ENCODE measurements around a stretch of chr3.

GRCh38 chr3:191252479-191252707 is 53.4 kb downstream of the OSTN start:
- PRO-cap = no peak

DNA sequence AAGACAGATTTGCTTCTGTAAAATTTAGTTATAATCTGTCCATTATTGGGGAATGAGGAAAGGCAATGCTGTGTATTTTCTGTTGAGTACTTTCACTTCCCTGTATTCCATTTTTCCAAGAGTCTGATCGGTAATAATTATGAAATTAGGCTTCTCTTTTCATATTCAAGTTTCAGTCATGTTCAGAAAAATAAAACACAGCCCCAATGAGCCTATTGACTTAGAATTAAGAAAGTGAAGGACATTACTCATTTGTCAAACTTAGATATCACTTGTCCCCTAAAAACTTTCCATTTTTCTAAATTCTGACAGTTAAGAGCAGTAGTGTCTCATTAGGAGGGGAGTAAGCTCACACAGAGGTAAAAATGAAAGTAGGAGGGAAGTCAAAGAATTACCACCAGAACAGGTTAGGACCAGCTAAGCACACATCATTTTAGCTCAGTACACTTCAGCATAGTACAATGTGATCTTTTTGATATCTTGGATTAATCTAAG is 64.2 kb downstream of the OSTN start:
- PRO-cap = no peak

DNA sequence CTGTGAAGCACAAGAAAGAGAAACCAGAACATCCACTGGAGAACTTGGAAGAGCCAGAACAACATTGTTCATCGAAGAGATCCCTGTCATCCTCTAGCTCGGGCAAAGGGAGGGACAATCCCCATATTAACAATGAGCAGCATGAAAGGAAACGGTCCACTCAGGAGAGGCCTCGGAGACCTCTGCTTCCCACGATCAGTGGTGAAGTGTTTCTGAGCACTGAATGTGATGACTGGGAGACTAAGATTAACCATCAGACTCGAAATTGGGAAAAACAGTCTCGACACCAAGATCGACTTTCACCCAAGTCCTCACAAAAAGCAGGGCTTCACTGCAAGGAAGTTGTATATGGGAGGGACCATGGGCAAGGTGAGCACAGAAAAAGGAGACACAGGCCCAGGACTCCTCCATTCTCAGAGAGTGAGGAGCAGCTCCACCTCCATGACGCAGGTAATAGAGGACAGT is 44.8 kb upstream of the UTS2B start:
- PRO-cap = no peak

- PRO-cap = no peak
Measured at GRCh38 chr3:191431454-191431896, 29.5 kb upstream of the PYDC2 start.

DNA sequence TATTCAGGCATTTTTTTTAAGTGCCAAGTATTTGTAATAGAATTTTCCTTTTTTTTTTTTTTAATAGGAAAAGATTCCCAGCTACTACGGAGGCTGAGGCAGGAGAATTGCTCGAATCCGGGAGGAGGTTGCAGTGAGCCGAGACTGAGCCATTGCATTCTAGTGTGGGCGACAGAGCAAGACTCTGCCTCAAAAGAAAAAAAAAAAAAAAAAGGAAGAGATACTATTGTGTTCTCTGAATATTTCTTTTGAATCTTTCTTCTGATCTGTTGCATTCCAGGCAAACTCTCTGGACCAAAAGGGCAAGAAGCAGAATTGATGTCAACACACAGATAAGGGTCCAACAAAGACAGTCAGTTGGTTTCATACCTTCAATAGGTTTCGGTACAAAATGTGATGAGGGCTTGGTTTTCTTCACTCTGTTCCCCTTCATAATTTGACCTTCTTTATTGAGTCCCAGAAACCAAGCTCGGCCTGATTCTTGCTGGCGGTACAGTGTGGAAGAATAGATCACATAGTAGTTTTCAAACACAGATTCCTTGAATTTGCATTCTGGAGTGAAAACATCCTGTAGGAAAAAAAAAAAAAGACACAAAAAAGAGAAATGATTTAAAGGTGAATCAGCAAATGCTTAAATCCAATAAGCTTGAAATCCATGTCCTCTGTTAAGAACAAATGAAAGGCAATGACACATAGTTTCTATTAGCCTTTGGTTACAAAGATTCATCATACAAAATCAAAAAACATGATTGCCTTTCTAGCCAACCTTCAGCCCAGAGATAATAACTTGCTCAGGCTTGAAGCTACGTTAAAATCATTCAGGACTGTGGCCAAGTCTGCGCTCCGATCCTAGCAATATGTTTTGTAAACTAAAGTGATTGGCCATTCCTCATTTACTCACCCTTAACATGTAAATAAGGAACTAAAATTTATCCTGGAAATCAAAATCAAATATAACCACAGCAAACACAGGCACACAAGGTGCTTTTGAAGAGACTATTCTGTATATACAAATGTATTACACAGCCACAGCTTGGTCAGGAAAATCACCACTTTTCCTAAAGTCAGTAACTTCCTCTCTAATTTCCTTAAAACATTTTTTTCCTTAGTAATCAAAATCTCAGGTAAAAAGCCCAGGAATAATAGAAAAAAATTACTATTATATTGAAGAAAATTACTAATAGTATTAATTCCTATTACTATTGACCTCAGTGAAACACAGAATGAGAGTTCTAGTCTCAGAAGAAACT is 556.8 kb downstream of the FGF12 start:
- PRO-cap = no peak

- PRO-cap = no peak
Measured at GRCh38 chr3:192407959-192408563, 319.3 kb downstream of the FGF12 start.

- PRO-cap = no peak
Measured at GRCh38 chr3:192514421-192515008, 212.8 kb downstream of the FGF12 start.

GRCh38 chr3:192878813-192879679 is 38.6 kb downstream of the MB21D2 start:
- PRO-cap = no peak

GRCh38 chr3:192892879-192893439 is 24.7 kb downstream of the MB21D2 start:
- PRO-cap = no peak

- PRO-cap = unidirectional peak, minus-strand start at chr3:192957794
Measured at GRCh38 chr3:192957471-192958178, 40.0 kb upstream of the MB21D2 start.

- PRO-cap = unidirectional peak, minus-strand start at chr3:193556976
Measured at GRCh38 chr3:193556734-193557195, 2.1 kb upstream of the ATP13A4 start.

DNA sequence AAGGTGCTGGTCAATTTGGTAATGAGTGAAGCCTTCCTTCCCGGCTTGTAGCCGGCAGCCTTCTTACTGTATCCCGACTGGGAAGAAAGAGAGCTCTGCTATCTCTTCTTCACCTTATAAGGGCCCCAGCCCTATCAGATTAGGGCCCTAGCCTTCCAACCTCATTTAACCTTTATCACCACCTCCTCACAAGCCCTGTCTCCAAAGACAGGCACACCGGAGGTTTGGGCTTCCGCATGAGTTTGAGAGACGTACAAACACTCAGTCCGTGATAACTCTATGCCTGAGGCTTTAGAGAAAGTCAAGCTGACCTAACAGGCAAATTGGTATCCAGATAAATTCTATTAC is 243.9 kb downstream of the OPA1 start:
- PRO-cap = no peak

DNA sequence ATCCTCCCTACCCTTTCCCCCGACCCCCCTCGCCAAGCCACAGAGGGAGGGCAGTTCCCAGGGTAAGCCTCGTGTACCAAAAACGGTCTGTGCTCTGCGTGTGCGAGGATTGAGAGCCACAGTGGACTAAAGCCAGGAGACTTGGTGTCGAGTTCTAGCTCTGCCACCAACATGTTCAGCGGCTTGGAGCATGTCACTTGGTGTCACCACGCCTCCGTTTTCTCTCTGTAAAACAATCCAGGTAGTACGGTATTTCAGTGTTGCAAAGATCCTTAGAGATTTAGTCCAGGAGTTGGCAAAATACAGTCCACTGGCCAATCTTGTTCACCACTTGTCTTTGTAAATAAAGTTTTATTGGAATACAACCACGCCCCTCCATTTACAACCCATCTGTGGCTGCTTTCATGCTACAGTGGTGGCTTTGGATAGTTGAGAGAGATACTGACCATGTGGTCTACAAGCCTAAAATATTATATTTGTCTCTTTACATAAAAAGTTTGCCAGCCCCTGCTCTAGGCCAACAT is 250.1 kb downstream of the OPA1 start:
- PRO-cap = unidirectional peak, minus-strand start at position 227 of the sequence; bidirectional peak, plus-strand start at position 283 of the sequence, minus-strand start at position 227 of the sequence

DNA sequence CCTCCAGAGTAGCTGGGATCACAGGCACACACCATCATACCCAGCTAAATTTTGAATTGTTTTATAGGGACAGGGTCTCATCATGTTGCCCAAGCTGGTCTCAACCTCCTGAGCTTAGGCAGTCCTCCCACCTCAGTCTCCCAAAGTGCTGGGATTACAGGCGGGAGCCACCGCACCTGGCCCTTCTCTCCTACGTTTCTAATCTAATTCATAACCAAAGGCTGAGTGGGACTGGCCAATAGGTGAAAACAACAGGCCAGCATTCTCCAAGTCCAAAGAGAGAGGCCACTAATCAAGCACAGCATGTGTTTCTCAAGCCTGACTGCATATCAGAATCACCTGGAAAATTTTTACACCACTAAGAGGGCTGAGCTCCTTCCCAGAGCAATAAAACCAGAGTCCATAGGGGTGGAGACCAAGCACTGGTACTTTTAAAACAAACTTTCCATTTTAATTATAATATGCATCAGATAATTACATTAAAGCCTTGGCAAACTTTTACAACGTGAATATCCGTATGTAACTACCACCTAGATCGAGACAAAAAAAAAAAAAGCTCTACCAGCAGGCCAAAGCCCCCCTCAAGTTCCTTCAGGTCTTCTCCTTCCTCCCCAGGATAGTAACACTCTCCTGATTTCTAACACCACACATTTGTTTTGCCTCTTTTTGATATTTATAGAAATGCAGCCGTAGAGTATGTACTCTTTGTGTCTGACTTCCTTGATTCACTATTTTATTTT is 254.4 kb downstream of the OPA1 start:
- PRO-cap = no peak

- PRO-cap = no peak
Measured at GRCh38 chr3:193884475-193885156, 251.3 kb upstream of the HES1 start.

- PRO-cap = no peak
Measured at GRCh38 chr3:193910652-193911447, 225.1 kb upstream of the HES1 start.

DNA sequence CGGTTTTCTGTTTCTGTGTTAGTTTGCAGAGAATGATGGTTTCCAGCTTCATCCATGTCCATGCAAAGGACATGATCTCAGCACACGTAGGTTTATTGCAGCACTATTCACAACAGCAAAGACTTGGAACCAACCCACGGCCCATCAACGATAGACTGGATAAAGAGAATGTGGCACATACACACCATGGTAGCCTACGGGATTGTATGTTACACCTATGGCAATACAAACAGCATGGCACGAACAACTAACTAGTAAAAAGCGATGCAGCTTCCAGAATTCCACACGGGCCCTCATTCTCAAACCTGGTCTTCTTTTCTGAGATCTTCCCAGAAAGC is 9.4 kb upstream of the HES1 start:
- PRO-cap = no peak

DNA sequence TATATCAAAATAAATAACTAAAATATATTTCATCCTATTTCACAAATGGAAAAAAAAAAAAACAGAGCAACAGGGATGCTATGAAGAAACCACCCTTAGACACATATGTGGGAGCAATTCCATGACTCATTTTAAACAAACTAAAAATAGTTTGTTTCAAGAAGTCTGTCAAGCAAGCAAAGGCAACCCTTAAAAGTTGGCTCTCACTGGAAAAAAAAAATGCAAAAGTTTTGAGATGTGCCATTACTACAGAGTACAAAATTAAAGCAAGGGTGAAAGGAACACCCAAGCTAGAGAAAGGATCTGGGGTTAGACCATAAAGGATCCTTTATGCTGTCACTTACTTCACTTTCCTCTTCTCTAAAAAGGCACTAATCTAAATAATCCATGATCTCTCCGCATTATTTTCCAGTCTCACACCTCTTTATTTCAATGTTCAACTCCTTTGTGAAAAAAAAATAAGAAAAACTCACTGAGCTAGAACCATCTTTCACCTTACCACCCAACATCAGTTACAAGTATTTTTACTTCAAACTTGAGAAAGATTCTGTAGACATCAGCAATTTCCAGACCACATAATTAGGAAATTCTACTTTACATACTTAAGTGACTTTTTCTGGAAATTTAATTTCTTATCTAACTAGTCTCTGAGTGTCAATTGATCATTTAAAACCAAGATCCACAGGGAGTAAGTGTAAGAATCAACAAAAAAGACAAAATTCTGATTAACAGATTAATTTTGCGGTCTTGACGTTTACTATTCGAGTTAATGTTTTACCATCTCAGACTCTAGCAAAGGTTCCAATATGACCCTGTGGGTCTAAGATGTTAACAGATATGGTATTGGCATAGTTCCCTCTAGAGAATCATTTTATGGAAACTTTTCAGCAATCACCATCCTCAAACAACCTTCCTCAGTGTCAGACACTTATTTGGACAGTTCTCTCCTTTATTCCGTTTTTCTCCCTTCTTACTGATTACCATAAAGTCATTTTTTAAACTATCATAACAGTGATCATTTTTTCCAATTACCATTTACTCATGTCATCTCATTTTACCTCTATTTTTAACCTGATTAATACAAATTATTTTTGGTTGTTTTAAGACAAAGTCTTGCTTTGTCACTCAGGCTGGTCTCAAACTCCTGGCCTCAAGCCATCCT is 5.2 kb downstream of the ATP13A3 start:
- PRO-cap = no peak

DNA sequence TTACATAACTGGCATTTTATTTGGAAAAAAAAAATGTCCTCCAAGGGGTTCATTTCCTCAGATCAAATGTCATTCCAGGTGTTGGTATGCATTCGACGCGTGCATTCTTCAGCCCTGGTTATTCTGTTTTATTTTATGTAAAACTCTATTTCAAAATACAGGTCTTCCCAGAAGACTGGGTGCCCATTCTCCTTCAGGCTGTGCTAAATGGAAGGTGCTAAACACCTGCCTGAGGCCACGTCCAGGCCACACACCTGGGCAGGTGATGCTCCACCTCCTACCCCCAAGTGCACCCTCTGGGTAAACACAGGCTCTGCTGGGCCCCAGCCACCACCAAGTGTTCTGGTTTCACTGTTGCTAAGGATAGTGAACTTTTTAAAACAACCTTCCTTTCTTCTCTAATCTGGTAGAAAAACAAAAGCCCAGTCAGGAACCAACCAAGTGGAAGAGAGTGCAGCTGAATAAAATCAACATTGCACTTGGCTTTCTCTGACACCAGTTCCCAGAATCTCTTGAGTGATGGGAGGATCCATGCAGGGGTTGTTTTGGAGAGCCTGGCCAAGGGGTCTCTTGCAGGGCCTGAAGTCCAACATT is 26.0 kb upstream of the ATP13A3 start:
- PRO-cap = no peak

DNA sequence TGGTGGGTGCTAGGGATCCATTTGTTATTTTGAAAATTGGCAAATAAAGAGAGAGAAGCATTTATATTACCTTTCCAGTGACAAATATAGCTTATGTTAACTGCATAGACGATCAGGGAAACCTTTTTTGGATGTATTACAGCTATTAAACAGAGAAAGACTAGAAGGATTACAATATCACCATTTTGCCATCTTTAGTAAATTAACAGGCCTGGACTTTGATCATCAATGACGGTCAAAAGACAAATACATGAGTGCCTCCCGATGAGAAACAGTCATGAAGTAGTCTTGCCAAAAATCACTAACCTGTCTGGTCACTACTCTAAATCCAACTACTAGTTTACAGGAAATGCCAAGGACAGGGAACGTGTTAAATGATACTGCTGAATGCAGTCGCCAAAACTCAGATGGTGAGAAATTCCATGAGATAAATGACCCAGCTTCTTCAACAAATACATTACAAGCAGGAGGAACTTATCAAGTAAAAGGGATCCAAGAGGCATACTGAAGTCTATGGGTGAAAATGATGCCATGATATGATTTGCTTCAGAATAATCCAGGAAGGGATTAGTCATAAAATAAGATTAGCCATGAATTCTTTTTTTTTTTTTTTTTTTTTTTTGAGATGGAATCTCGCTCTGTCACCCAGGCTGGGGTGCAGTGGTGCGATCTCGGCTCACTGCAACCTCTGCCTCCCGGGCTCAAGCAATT is 35.8 kb upstream of the ATP13A3 start:
- PRO-cap = no peak